Liver (tissue), 9 donors: ENCODE measurements around a stretch of chr9.

DNA sequence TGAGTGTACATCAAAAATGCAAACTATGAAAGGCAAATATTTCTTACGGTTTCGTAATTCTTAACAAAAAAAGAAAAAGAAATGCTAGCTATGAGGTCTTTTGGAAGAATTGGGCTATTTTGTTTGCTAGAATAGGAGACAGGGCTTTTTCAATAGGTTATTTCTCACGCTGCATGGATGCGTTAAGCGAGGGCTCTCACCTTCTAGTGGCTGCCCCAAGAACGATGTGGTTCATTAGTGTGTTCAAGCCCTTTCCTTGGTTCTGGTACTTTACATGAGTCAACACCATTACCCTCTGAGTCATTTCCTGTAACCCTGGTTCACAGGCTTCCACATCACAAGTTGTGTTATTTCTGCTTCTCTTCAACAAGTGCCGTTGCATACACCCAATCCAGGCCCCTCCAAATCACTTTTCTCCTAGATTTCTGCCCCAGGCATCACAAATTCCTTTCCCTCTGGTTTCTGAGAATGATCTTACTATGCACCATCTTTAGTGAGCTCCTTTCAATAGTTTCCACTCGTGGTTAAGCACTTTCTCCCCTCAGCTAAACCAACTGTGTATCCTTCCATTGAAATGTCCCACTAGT is 69.6 kb upstream of the RAD23B start:
- PRO-cap, 5 experiments = no peak in any of the 5 experiments
- RAMPAGE, long total RNA, 2 experiments = no peak in any of the 2 experiments
- RRBS = no CpG with 5 or more reads among the region's 8 CpGs

DNA sequence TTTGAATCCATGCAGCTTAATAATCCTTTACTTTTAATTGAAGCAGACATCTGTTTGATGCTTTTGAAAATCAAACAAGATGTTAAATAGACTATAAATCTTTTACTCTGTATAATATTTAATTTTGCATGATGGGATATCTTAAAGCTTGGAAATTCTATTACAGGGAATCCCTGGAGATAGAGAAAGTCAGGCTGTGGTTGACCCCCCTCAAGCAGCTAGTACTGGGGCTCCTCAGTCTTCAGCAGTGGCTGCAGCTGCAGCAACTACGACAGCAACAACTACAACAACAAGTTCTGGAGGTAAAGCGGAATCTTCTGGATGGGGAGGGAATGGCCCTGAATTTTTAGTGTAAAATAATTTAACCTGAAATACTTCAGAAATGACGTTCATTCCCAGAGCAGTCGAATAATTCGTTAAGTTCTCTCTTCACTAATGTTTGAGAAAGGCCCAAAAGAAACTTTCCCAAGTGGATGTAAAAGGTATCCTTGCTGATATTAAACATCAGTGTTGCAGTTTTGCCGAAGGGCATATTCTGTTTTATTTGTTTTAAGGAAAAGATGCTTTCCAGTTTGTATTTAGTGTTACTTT is 38.8 kb downstream of the RAD23B start:
- PRO-cap, 5 experiments = no peak in any of the 5 experiments
- RAMPAGE, long total RNA, 2 experiments = no peak in any of the 2 experiments
- RRBS = no CpG with 5 or more reads among the region's 6 CpGs

GRCh38 chr9:107615604-107615897 is 126.0 kb upstream of the KLF4 start:
- PRO-cap, 5 experiments = no peak in any of the 5 experiments
- RAMPAGE, long total RNA, 2 experiments = no peak in any of the 2 experiments

- PRO-cap, 5 experiments = no peak in any of the 5 experiments
- RAMPAGE, long total RNA, 2 experiments = no peak in any of the 2 experiments
- RRBS = no CpG with 5 or more reads among the region's 10 CpGs
Measured at GRCh38 chr9:107711406-107712216, 222.0 kb upstream of the KLF4 start.

DNA sequence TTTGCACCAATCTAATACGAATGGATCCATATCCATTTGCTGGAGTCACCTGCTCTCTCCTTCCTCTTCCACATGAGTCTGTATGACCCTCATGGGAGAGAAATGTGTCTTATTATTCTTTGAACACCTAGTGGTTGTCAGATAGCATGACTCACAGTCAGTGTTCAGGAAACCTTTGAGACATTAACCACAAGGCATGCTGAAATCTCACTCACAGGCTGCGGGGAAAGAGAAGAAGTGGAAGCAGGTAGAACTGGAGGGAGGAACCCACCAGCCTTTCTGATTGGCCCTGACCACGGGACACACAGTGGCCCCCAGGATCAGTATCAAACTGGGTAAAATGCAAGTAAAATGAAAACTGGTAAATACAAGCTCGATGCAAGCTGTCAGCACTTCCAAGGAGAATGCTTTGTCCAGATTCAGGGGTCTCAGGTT is 222.9 kb upstream of the KLF4 start:
- PRO-cap, 5 experiments = no peak in any of the 5 experiments
- RAMPAGE, long total RNA, 2 experiments = no peak in any of the 2 experiments
- RRBS = no CpG with 5 or more reads among the region's 4 CpGs

DNA sequence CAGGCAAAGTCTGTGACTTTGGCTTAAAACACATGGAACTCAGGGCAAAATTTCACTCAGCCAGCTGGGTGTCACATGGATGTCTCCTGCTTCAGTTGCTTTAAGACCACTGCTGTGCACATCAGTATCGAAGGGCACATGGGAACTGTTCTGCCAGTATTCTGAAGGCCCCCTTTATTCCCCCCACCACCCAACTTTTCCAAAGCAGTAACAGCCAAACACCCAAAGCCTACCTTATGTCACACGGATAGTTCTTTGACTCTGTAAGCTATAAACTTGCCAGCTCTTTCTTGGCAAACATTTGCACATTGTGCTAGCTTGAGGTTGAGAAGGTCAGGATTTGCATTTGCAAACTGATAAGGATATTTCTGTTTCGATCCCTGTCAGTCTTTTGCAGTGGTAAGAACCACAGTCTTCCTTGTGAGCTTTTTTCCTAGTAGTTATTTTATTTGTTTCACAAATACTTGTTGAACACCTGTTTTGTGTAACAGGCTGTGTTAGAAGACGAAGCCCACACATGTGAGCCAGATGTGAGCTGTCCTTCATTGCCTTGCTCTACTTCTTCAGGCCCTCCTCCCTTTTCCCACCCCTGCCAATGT is 326.8 kb upstream of the KLF4 start:
- PRO-cap, 5 experiments = no peak in any of the 5 experiments
- RAMPAGE, long total RNA, 2 experiments = no peak in any of the 2 experiments
- RRBS = no CpG with 5 or more reads among the region's 4 CpGs

GRCh38 chr9:107819736-107820320 is 330.3 kb upstream of the KLF4 start:
- PRO-cap, 5 experiments = no peak in any of the 5 experiments
- RAMPAGE, long total RNA, 2 experiments = no peak in any of the 2 experiments
- RRBS = no CpG with 5 or more reads among the region's 10 CpGs

DNA sequence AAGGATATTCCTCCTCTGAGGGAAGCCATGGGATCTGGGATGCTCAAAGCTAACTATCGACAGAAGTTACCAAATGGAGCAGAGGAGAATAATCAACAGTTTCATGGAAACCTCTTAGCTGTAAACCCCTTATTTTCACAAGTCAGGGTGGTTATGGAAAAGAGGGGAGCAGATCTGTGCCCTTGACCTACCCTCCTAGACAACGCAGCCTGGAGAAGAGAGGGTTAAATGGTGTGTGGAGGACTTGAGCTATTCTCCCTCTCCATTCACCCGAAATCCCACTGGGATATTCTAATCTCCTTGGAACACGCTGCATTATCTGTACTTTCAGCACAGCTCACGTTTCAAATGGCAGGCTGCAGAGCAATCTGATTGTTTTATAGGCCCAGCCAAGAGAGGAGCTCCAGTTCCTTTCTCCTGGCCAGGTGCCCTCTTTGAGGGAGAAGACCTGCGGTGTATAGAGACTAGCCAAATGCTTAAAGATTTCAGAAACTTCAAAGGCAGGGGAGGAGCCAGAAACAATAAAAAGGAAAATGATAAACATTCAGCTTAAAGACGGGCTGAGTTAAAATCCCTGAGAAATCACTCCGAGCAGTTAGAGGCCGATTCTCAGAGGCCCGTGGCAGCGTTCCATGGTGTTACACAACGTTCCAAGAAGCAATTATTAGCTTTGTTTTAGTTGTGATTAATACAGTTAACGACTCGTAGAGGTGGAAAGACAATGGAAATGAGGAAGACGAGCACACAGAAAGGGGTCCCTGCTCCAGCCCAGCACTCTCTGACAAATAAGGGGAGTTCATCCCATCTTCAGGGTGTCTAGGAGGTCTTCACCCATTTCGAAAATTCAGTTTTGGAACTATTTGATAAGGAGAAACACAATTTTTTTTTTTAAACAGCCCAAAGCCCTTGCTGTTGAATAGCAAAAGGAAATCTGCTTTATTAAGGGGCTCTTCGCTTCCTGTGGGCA is 564.1 kb upstream of the KLF4 start:
- PRO-cap, 5 experiments = no peak in any of the 5 experiments
- RAMPAGE, long total RNA, 2 experiments = no peak in any of the 2 experiments
- RRBS = no CpG with 5 or more reads among the region's 17 CpGs

GRCh38 chr9:108213385-108213796 is 642.4 kb downstream of the ACTL7B start:
- PRO-cap, 5 experiments = no peak in any of the 5 experiments
- RAMPAGE, long total RNA, 2 experiments = no peak in any of the 2 experiments
- RRBS = no CpG with 5 or more reads among the region's 2 CpGs

- PRO-cap, 5 experiments = no peak in any of the 5 experiments
- RAMPAGE, long total RNA, 2 experiments = no peak in any of the 2 experiments
- RRBS = no CpG with 5 or more reads among the region's 2 CpGs
Measured at GRCh38 chr9:108779382-108779897, 76.3 kb downstream of the ACTL7B start.

- PRO-cap, 5 experiments = peak in 5 of 5 experiments; most common minus-strand start chr9:108783959 (in 5)
- RAMPAGE, long total RNA, 2 experiments = no peak in any of the 2 experiments
- RRBS = no CpG with 5 or more reads among the region's 13 CpGs
Measured at GRCh38 chr9:108783648-108784247, 72.0 kb downstream of the ACTL7B start.

DNA sequence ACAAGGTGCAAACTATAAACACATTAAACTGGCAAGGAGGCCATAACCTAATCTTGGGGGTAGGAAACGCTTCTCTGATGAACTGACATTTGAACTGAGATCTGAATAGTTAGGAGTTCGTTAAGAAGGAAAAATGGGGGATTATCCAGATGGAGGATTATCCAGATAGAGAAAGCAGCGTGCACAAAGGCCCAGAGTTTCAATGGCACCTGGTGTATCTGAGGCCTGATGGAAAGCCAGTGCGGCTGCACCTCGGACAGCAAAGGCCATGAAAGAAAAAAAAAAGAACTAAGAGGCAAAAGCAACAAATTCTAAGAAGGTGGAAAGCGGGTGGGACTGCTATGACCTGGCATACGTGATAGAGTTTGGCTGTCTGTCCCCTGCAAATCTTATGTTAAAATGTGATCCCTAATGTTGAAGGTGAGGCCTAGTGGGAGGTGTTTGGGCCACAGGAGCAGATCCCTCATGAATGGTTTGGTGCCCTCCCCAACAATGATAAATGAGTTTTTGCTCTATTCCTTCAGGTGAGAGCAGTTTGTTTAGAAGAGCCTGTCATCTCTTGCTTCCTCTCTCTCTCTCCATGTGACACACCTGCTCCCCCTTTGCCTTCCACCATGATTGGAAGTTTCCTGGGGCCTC is 13.1 kb upstream of the CTNNAL1 start:
- PRO-cap, 5 experiments = no peak in any of the 5 experiments
- RAMPAGE, long total RNA, 2 experiments = no peak in any of the 2 experiments
- RRBS = no CpG with 5 or more reads among the region's 7 CpGs

DNA sequence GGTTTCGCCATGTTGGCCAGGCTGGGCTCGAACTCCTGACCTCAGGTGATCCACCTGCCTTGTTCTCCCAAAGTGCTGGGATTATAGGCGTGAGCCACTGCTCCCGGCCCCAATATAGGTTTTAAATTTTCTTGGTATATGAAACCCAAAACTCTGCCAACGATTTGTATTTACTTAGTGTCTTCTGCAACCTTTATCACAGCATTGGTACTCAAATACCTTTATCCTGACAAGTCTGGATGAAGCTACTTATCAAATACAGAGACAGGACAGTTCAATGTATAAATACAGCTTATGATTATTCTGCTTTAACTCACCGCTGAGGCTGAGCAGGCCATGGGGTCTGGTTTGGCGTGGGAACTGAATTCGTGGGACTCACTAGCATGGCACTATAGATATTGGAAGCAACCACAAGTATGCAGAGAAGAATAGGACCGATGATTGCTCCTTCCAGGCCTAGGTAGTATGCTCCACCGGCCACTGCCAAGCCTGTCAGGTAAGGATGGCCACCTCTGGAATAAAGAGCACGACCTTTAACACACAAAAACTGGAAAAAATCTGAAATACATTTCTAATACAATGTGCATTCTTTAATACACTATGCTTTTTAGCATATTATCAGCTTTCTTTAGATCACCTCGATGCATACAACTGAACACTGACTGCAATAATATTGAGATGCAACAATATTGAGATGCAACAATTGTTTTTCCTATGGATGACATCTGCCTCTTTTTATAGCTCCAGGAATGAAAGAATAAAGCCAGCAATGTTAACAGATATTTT is 19.9 kb upstream of the CTNNAL1 start:
- PRO-cap, 5 experiments = no peak in any of the 5 experiments
- RAMPAGE, long total RNA, 2 experiments = no peak in any of the 2 experiments
- RRBS = no CpG with 5 or more reads among the region's 12 CpGs

DNA sequence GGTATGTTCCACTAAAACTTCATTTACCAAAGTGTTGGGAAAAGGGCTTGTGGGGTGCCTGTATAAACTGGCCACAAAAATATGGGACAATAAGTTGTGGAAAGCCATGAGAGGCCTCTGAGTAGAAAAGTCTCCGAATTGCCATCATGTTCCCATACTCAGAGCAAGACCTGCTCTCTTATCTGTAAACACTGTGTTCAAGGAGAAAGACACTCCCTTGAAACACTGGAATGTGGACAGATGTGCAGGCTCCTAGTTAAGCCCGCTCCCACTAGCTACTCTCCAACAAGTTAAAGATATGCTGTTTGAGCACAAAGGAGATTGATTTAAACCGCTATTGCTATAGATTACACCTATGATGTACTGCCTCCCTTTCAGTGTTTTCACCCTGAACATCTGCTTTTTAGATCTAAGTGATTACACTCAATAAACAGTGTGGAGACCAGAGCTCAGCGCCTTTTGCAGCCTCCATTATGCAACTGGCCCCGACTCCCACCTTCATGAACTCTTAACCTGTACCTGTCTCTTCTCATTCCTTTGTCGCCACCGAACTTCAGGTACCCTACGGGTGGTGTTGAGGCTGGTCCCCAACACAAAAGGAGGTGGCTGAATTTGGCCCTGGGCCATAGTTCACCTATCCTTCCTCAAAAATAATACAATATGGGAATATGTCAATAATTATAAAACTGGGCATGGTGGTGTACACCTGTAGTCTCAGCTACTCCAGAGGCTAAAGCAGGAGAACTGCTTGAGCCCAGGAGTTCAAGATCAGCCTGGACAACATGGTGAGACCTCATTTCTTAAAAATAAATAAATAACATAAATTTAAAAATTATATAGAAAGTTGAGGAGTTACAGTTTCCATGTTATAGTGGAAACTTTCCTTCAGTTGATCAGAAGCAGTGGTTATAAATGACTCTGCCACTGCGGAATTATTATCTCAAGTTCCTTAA is 47.4 kb downstream of the TMEM245 start:
- PRO-cap, 5 experiments = no peak in any of the 5 experiments
- RAMPAGE, long total RNA, 2 experiments = no peak in any of the 2 experiments
- RRBS = no CpG with 5 or more reads among the region's 9 CpGs

GRCh38 chr9:109086181-109087088 is 33.3 kb downstream of the TMEM245 start:
- PRO-cap, 5 experiments = no peak in any of the 5 experiments
- RAMPAGE, long total RNA, 2 experiments = no peak in any of the 2 experiments
- RRBS = no CpG with 5 or more reads among the region's 7 CpGs

GRCh38 chr9:109253937-109254861 is 66.7 kb downstream of the EPB41L4B start:
- PRO-cap, 5 experiments = peak in 5 of 5 experiments; most common plus-strand start chr9:109254613 (in 4); most common minus-strand start chr9:109254472 (in 3)
- RAMPAGE, long total RNA, 2 experiments = no peak in any of the 2 experiments
- RRBS = no CpG with 5 or more reads among the region's 10 CpGs

GRCh38 chr9:109329255-109330310 is 8.7 kb upstream of the EPB41L4B start:
- PRO-cap, 5 experiments = peak in 1 of 5 experiments; most common plus-strand start chr9:109329559 (in 1); most common minus-strand start chr9:109329420 (in 1)
- RAMPAGE, long total RNA, 2 experiments = no peak in any of the 2 experiments
- RRBS = no CpG with 5 or more reads among the region's 21 CpGs

DNA sequence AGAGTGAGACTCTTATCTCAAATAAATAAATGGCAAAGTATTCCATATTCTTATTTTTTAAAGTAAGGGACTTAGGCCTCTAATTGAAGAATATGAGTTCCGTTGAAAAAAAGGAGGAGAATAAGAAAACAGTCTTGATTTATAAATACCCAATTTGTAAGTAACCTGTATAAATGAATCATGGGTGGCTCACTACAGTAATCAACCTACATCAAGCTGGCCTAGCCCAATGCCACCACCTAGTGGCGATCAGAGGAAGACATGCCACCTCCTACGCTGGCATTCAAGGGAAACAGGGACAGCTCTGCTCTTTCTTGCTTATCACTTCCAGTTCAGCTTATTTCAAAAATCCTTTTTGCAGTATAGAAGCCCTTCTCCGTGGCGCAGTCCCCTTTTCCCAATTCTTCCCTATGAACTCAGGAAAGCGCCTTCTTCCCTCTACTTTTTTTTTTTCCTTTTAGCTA is 28.5 kb downstream of the PTPN3 start:
- PRO-cap, 5 experiments = peak in 1 of 5 experiments; most common plus-strand start position 282 of the sequence (in 1)
- RAMPAGE, long total RNA, 2 experiments = no peak in any of the 2 experiments
- RRBS = no CpG with 5 or more reads among the region's 6 CpGs

- PRO-cap, 5 experiments = no peak in any of the 5 experiments
- RAMPAGE, long total RNA, 2 experiments = no peak in any of the 2 experiments
- RRBS = 94% methylated on average over 2 of the region's 18 CpGs
Measured at GRCh38 chr9:109483603-109484442, 14.3 kb downstream of the PTPN3 start.

DNA sequence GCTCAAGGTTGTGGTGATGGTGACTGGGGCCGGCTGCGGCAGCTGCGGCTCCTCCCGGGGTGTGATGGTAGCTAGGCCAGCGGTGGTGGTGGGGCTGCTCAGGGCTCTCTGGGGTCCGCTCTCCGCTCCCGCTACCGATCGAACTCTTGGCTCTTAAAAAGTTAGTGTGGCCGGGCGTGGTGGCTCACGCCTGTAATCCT is 36.1 kb upstream of the PTPN3 start:
- PRO-cap, 5 experiments = peak in 1 of 5 experiments; most common minus-strand start position 147 of the sequence (in 1)
- RAMPAGE, long total RNA, 2 experiments = no peak in any of the 2 experiments
- RRBS = no CpG with 5 or more reads among the region's 13 CpGs